Metastatic Pancreatic Carcinoma in the Ovary (tissue), 1 donor: ENCODE measurements around a stretch of chr3.

DNA sequence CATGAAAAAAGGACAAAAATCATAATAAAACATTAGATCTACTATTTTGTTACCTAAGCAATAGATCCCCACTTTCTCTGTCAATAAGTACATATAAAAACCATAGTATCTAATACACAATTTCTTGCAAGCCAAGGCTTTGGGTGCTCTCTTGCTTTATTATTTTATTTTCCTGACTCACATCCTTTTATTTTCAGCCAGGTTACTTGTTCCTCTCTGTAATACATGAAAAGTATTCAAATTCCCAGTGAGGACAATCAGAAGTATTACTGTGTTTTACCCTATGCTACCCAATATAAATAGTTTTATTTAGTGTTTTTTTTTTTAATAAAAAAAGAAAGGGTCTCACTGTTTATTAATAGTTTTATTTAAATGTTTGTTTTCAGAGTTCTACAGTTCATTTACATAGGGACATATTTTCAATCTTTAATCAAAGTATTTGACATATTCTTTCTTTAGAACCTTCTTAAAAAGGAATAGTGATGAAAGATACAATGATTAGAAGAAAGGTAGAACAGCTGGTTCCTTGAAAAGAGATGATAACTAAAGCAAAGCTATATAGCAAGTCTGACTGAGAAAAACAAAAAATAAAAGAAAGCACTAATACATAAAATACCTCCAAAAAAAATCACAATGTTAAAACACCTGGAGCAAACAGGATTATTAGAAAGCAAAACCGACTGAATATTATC is 97.8 kb downstream of the GSK3B start:
- PRO-cap: no peak

DNA sequence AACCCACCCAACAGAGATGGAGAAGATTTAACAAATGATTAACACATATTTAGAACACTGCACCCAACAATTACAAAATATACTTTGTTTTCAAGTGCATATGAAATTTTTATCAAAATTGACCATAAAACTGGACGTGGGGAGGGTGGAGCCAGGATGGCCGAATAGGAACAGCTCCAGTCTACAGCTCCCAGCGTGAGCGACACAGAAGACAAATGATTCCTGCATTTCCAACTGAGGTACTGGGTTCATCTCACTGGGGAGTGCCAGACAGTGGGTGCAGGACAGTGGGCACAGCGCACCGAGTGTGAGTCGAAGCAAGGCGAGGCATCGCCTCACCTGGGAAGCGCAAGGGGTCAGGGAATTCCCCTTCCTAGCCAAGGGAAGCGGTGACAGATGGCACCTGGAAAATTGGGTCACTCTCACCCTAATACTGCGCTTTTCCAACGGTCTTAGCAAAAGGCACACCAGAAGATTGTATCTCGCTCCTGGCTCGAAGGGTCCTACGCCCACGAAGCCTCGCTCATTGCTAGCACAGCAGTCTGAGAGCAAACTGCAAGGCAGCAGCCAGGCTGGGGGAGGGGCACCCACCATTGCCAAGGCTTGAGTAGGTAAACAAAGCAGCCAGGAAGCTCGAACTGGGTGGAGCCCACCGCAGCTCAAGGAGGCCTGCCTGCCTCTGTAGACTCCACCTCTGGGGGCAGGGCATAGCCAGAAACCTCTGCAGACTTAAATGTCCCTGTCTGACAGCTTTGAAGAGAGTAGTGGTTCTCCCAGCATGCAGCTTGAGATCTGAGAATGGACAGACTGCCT is 23.0 kb downstream of the RABL3 start:
- PRO-cap: no peak

GRCh38 chr3:121654543-121655039 is 6.1 kb downstream of the HCLS1 start:
- PRO-cap: no peak

DNA sequence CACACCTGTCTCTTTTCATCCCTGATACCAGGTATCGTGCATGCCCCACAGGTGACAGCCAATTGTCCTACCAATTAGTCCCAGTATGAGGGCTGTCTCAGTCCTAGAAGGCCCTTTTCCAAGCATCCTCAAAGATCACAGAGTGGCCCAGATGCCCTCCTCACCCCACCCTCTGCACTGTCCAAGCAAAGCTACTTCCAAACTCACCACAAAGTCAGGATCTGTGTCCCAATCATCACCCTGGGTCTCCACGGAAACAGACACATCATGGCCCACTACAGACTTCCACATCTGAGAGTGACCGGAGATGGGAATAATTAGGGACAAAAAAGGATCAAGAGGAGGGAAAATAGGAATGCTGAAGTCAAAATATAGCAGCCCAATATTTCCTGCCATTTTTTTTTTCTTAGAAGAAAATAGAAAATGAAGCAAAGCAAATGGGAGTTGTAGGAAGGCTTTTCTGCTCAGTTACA is 2.6 kb downstream of the HCLS1 start:
- PRO-cap: no peak

- PRO-cap: no peak
Observed at GRCh38 chr3:121728999-121729403, 20.5 kb downstream of the GOLGB1 start.

DNA sequence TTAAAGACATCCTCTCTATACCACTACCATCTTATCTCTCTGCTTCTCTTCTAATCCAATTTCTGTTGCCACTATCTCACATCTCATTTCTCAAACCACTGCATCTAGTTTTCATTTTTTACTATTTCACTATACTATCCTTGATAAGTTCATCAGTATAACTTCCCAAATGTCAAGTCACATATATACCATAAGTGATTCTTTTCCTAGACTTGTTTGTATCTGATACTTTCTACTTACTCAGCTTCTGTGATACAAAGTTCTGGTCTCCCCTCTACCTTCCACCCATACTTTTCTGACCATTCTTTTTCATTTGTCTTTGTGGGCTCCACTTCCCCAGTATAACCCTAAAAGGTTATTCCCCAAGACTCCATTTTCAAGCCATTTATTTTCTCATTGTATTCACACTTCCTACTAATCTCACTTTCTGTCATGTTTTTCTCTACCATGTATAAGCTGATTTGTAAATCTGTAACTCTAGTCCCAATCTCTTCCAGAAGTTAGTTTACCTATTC is 34.0 kb downstream of the IQCB1 start:
- PRO-cap: no peak

DNA sequence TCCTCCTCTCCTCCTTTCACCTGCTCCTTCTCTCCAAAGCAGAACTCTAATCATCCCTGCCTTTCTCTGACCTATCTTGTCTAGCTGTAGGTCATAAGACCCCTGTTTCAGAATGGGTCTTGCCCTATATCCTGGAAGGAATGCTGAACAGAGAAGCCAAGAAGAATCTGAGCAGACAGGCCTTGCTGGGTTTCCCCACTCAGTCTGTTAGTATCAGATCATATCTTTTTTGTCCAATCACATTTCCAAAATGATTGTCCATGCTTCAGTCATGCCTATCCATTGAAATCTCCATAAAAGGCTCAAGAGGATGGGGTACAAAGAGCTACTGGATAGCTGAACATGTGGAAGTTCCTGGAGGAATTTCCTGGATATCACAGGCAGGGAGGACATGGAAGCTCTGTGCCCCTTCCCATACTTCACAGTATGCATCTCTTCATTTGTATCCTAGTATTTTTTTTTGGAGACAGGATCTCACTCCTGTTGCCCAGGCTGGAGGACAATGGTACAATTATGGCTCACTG is 4.1 kb downstream of the IQCB1 start:
- PRO-cap: no peak

- PRO-cap: no peak
Observed at GRCh38 chr3:121919114-121919504, 24.9 kb downstream of the SLC15A2 start.

GRCh38 chr3:121938076-121938963 is 44.1 kb downstream of the SLC15A2 start:
- PRO-cap: no peak

DNA sequence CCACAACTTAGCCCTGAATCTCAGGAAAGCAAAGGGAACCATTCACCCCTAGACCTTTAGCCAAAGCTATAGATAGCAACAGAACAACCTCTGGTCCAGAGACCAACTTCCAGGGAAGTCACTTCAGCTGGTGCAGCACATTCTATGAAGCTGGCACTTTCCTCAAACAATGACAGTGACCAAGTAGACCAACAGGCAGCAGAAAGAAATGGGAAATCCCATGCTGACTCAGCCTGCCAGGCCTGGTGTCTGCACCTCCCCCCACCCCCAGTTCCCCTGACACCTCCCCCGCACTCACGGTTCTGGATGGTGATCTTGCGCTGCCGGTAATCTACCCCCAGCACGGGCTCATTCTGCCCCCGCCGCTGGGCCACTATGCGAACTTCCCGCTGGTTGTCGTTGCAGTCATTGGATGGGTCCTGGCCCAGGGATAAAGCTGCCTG is 17.1 kb downstream of the ILDR1 start:
- PRO-cap: no peak

- PRO-cap: no peak
Observed at GRCh38 chr3:122077974-122078988, 23.1 kb downstream of the CD86 start.

GRCh38 chr3:122392029-122392657 is 8.2 kb downstream of the FAM162A start:
- PRO-cap: no peak

DNA sequence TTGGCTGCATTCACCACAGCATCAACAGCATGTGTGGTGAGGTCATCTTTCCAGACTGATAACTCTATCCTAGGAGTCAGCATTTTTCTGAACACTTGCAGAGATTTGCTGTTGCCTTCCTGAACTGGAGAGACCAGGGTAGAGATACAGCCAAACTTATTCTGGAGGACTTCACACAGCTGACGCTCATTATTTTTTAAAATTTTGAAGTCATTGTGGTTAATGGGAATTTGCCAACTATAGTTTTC is 8.3 kb downstream of the PARP9 start:
- PRO-cap: no peak

DNA sequence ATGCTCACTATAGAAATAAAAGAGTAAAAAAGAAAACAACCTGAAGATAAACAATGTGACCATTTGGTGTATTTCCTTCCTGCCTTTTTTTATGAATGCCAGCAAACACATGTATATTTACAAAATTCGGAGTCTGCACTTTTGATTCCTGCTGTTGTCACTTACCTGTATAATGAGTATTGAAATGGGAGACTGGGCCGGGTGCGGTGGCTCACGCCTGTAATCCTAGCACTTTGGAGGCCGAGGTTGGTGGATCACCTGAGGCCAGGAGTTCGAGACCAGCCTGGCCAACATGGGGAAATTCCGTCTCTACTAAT is 856 bp downstream of the DTX3L start:
- PRO-cap: no peak

GRCh38 chr3:122688600-122689068 is 8.0 kb downstream of the PARP14 start:
- PRO-cap: no peak

- PRO-cap: no peak
Observed at GRCh38 chr3:122727852-122728119, 47.1 kb downstream of the PARP14 start.

DNA sequence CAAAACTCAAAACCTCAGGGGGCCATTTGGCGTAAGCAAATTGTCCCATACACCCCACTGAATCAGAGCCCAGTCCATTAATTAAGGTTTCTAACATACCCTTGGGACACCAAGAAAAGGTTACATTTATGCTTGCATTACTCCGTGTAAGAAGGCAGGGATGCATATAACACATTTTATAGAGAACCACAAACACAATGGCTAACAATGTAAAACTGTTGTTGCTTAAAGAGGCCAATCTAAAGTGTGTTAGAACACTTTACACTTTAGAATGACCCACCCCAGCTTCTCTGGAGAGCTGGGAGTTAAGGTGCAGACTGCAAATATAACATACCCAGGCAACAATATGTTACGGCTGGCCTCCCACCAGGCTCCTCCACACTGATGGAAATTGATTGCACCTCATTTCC is 23.2 kb downstream of the SEMA5B start:
- PRO-cap: no peak

DNA sequence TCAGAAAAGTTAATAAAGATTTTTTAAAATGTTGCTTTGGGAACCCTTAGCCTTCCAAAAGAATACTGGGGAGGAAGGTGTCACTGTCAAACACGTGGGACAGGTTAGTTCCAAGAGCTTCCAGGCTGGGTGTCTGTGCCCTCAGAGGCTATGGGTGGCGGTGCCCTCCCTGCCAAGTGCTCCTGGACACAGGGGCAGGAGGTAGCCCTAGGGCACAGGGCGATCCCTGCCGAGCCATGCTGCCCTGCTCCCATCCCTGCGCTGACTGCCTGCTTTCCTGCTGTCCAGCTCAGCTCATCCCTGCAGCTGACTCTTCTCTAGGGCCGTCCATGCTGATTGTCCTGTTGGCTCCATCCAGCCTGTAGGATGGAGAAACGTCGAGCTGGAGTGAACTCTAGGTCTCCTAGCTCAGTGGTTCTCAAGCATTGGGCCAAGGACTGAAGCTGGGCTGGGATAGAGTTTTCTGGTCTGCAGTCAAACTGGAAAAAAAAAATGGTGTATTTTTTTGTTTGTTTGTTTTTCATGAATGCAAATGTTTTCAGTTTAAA is 3.7 kb downstream of the PDIA5 start:
- PRO-cap: no peak

DNA sequence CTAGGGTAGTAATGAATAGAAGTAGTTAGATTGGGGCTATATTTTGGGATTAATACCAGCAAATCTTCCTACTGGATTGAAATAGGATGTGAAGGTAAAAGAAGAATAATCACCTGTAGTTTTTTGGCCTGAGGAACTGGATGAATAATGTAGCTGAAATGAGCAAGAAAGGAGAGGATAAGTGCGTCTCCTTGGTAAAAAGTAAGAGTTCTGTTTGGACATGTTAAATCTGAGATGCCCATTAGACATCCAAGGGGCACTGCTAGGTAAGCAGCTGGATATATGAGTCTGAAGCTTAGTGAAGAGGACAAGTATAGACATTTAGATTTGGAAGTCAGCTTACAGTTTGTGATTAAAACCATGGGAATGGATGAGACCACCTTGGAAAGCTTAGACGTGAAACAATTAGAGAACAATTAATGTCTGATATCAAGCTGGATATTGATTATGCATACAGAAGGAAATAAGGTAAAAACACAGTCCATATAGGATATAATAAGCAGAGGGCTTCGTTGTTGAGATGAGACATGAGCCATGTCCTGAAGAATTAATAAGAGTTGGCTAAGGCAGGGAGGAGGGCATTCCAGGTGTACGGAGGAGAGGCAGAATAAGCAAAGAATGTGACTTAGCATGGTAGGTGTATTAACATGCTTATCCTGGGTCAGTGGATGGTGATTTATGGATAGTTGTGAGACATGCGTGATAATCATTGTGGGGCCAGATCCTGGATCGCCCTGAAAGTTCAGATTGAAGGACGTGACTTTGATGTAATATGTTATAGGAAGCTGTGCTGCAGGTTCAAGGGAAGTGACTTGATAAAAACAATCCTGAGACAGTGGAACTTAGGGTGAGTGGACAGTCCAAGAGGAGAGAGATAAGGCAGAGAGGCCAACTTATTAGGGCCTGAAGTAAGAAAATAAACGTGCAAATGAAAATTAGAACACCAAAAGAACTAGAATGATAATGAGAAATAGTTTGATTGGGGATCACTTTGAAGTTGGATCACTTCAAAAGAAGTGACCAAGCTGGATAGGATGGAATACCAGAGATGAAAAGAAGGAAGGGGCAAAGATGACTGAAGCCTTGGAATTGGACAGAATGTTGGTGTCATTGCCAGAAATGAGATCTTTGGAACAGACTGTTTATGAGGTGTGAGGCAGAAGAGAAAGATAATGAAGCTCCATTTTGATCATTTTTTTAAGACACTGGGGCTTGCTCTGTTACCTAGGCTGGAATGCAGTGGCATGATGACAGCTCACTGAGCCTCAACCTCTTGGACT is 9.0 kb downstream of the SEC22A start:
- PRO-cap: no peak

GRCh38 chr3:123314300-123315591 is 113.0 kb downstream of the SEC22A start:
- PRO-cap: no peak